Airway epithelial cell (primary cell): Measurements from ENCODE around the genes THOC6 and BICDL2.

GRCh38 chr16:2720909-2722061 is 1.3 kb upstream of the PRSS27 start:
- RAMPAGE, long total RNA: no peak

DNA sequence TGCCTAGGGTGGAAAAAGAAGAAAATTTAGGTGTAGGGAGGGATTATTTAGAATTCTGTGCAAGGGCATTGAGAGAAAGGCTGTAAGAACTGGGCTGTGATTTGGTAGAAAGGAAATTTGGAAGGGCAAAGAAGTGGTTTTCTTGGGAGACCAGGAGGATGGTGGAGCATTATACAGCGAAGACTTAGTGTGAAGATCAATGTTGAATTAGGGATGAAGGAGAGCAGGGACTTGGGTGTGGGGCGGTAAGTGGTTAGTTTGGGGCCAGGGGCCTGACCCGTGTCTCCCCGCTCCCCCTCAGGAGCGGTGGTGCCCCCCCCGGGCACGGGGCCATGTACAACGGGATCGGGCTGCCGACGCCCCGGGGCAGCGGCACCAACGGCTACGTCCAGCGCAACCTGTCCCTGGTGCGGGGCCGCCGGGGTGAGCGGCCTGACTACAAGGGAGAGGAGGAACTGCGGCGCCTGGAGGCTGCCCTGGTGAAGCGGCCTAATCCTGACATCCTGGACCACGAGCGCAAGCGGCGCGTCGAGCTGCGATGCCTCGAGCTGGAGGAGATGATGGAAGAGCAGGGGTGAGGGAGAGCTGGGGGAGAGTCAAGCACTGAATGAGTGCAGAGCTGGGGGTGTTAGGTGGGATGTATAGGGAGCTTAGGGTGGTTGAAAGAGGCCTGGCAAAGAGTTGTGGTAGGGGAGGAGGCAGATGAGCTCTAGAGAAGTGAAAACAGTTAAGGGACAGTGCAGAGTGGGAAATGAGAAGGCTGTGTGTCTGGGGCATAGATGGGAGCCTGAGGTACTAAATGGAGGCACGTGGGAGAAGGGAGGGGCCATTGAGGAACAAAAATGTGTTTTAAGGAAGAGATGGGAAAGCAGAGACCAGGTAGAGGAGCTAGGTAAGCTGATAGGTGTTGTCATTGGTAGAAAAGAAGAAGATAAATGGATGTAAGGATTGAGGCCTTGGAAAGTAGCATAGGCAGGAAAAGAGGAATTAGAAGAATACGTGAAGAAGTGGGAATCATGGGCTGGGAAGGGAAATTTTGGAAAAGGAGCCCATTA is 3.9 kb downstream of the SRRM2 start:
- RAMPAGE, long total RNA: no peak

- RAMPAGE, long total RNA: no peak
Observed at GRCh38 chr16:2763563-2764182, 11.2 kb downstream of the SRRM2 start.

- RAMPAGE, long total RNA: no peak
Observed at GRCh38 chr16:2764304-2765054, 12.0 kb downstream of the SRRM2 start.

DNA sequence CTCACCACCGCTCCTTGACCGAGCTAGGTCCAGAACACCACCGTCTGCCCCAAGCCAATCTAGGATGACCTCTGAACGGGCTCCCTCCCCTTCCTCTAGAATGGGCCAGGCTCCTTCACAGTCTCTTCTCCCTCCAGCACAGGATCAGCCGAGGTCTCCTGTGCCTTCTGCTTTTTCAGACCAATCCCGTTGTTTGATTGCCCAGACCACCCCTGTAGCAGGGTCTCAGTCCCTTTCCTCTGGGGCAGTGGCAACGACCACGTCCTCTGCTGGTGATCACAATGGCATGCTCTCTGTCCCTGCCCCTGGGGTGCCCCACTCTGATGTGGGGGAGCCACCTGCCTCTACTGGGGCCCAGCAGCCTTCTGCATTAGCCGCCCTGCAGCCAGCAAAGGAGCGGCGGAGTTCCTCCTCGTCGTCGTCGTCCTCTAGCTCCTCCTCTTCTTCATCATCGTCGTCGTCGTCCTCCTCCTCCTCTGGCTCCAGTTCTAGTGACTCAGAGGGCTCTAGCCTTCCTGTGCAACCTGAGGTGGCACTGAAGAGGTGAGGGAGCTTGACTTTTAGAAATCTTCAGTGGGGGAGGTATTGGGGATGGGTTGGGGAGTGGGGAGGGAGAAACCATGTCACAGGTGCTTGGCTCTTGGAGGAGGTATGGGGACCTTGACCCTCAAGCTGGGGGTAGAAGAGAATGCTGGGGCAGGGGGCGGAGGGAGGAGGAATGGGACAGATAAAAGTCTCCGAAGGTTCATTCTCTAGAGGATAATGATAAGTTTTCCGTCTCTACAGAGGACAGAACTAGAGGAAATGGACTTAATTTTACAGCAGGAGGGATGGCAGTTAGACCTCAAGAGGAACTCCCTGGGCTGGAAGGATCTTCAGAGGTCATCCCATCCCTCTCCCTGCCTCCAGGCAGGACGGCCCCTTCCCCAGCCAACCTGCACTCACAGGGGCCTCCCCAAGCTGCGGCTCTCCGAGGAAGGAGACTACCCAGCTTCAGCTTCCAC is 9.1 kb downstream of the ELOB start:
- RAMPAGE, long total RNA: no peak

- RAMPAGE, long total RNA: no peak
Observed at GRCh38 chr16:2904725-2905848, 6.6 kb upstream of the FLYWCH1 start.

DNA sequence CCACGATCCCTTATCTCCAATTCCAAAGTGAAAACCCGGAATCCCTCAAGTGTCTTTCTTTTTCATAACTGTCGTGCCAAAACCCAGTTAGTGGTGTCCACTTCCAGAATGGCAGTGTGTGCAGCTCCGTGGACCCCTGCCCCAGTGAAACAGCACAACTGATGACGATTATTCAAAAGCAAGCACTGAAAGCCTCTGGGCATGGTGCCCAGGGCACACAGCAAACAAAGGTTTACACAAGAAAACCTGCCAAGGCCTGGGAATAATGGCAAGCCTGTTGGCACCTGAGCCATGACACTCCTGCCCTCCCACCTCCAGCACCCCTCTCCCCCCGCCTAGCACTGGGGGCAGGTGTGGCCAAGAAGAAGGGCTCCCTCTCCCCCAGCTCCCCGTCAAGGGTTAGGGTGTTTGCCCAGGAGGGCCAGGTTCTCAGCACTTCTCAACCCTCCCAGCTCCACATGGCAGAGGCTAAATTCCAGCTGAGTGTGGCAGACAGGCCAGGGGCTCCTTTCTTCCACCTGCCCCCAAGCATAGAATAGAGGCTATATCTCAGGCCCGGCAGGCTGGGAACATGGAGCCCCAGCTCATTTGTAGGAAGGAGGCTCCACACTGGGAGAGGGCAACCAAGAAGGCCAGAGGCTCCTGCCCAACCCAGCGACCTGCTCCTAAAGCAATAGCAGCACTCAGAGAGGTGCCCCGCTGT is 2.7 kb downstream of the PKMYT1 start:
- RAMPAGE, long total RNA: no peak

DNA sequence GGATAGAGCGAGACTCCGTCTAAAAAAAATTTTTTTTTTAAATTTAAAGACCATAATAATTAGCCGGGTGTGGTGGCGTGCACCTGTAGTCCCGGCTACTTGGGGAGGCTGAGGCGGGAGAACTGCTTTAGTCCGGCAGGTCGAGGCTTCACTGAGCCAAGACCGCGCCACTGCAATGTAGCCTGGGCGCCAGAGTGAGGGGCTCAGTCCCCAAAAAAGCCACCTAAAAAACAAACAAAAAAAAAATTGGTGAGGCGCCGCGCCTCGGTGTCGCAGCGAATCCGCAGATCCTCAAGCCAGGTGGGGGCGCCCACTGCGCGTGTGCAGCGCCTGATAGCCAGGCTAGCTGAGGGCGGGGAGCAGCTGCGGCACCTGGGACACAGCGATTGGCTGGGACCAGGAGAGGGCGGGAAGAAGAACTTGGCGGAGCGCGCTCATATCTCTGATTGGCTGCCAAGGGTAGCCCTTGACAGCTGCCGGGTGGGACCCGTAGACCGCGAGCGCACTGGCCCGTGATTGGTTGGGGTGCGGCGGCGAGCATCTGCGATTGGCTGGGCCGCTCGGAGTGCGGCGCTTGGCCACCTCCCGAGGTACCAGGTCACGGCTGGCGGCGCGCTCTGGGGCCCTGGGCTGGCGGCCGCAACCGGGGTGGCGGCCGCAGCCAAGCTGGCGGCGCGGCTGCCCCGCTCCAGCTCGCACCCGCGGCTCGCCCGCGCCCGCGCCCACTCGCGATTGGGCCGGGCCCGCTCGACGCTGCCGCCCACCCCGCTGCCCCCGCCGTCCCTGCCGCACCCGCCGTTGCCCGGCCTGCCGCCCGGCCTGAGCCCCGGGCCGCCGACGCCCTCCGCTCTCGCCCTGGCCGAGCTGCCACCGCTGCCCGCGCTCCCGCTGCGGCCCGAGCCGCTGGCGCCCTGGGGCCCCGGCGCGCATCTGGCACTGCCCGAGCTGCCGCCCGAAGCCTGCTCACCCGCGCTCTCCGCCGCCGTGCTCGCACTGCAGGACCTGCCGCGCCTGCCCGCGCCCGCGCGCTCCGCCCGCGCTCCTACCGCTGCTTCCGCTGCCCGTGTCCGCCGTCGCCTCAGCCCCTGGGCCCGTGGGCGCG is 8.8 kb upstream of the CLDN9 start:
- RAMPAGE, long total RNA: no peak

DNA sequence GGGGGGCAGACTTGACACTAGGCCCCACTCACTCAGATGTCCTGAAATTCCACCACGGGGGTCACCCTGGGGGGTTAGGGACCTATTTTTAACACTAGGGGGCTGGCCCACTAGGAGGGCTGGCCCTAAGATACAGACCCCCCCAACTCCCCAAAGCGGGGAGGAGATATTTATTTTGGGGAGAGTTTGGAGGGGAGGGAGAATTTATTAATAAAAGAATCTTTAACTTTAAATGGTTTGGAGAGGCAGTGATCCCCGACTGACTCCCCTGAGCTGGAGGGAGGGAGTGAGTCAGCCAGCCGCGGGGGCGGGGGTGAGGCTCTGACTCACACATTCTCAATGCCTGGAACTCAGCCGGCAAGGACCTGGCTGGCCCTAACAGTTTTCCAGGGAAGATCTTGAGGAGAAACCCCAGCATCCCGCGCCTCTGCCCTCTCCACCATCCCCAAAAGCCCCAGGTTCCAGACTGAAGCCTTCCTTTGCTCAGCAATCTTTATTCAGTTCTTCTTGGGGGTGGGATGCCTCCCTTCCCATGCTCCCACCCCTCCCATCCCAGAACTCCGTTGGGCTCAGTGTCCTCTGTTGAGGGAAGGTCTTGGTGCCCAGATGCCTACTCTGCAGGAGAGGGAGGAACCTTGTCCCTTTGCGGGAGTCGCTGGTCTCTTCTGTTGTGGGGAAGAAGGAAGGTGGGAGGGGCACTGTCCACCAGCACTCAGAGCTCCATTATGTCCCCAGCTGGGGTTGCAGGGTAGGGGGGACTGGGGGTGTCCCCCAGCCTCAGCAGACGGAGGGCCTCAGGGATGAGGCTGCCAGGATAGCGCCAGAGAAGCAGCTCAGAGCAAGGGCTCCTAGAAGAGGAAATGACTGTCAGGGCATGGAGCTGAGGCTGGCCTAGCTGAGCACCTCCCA is 1.3 kb downstream of the HCFC1R1 start:
- RAMPAGE, long total RNA: no peak

DNA sequence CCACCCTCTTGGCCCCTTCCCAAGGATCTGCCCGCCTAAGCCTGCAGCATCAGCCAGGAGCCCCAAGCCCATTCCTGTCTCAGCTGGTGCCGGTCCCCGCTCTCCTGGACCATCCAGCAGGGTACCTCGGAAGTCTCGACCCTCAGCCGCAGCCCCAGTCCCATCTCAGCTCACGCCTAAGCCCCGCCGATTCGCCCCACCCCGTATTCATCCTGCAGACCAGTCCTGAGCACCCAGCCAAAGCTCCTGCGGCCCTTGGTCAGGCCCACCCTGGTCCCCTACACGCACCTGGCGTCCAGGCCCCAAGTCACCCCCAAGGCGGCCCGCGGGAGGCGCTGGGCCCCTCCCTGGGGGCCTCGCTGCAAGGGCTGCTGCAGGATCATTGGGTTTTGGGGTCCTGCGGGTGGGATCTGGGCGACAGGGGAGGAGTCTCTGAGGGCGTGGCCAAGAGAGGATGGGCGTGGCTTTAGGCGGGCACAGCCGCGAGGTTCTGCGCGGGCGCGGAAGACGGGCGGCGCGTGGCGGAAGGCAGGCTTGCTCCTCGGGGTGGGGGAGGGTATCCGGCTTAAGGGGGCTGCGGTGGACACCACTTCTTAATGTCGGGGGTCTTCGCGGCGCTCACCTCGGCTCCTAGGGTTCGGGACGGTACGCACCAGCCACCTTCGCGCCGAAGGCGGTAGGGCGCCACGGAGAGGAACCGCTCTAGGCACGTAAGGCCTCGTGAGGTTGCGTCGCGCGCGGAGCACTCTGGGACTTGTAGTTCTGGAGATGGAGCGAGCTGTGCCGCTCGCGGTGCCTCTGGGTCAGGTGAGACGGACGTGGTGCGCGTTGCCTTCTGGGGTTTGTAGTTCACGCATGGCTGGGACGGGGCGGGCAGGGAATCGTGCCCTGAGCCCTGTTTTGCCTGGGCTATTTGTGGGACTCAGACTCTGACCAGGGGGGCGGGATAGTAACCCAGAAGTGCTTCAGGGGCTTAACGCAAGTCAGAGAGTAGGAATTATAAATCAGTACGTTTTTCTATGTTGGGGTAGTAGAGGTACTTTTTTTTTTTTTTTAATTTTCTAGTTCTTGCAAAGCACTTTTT is at the start of gene THOC6:
THOC6 (plus strand) TSS at position 477 of the 1,084 bp plus-strand sequence.
- RAMPAGE, long total RNA: start-site peak on the minus strand centred at position 379 of the sequence, 155 bp wide, 1,039 and 488 reads in 2 replicates; start-site peak on the minus strand centred at position 707 of the sequence, 43 bp wide, 83 and 25 reads in 2 replicates

DNA sequence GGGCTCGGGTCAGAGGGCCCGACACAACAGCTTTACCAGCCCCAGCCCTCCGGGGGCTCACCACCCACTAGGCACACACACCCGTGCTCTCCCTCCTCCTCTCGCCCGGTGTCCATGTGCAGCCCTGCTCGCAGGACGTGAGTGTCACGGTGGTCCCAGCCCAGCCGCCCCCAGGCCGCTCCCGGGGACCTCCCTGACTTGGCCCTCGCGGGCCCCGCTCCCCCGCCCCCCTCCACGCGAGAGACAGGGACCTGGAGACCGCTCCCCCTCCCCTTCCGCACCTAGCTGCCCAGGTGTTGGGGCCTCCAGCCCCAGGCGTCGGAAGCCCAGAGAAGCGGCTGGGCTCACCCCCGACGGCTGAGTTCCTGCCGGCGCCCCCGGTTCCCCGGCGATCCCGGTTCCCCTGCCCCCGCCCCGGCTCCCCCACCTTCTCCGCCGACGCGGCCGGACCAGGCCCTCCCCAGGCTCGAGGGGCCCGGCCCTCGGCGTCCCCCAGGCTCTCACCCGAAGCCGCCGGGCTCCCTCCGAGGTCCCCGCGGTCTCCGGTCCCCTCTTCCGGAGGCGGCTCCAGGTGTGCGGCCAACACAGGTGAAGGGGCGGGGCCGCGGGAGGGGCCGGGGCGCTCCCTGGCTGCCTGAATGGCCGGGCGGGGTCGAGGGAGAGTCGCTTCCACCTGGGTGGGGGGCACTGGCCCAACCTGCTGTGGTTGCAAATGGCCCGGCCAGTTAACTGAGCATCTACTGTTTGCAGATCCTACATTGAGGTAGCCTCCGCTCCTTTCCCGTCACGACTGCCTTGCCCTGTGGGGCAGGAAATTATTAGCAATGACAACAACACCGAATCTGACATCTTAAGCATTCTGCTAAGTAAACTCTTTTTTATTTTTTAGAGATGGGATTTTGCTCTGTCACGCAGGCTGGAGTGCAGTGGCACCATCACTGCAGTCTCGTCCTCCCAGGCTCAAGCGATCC is at the start of gene BICDL2:
BICDL2 (minus strand) TSS at position 555 of the 971 bp plus-strand sequence.
- RAMPAGE, long total RNA: no peak

GRCh38 chr16:3086367-3086805 is 12.7 kb downstream of the ZSCAN10 start:
- RAMPAGE, long total RNA: no peak

GRCh38 chr16:3101998-3102503 is 3.0 kb upstream of the ZSCAN10 start:
- RAMPAGE, long total RNA: no peak

DNA sequence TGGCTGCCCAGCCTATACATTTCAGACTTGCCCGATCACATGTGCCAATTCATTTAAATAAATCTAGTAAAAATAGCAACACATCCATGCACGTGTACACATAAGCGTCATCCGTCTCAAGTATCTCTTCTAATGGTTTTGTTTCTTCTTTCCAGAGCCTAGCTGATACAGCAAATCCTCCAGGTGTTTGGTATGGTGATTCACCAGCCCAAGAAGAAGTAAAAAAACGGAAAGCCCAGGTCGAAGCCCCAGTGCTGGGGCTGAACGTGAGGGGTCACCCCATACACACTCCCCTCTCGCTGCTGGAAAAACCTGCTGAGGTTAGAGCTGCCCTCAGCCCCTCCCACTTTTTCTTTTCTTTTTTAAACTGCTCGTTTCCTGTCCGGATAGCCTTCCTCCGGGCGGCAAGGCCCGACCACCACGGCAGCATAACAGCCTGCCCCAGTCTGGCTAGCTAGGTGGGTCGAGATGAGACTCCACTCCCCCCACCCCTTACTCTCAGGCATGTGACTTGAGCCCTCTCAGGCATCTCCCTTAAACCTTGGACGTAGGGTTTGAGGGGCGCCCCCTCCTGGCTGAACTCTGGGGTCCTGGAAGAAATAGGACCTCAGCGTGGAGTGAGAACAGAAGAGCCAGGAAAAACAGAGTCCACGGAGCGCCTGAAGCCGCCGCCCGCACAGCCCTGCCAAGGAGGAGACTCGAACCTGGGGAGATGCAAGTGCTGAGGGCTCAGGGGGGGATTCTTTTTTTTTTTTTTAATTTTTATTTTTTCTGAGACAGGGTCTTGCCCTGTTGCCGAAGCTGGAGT is 39.3 kb downstream of the ZNF213 start:
- RAMPAGE, long total RNA: no peak

GRCh38 chr16:3187862-3188695 is 46.9 kb downstream of the ZNF200 start:
- RAMPAGE, long total RNA: start-site peak on the plus strand at chr16:3188204-3188211, 19 and 20 reads in 2 replicates

GRCh38 chr16:3402072-3402322 is 982 bp downstream of the ZNF174 start:
- RAMPAGE, long total RNA: no peak

- RAMPAGE, long total RNA: no peak
Observed at GRCh38 chr16:3458944-3459477, 15.5 kb downstream of the NAA60 start.

DNA sequence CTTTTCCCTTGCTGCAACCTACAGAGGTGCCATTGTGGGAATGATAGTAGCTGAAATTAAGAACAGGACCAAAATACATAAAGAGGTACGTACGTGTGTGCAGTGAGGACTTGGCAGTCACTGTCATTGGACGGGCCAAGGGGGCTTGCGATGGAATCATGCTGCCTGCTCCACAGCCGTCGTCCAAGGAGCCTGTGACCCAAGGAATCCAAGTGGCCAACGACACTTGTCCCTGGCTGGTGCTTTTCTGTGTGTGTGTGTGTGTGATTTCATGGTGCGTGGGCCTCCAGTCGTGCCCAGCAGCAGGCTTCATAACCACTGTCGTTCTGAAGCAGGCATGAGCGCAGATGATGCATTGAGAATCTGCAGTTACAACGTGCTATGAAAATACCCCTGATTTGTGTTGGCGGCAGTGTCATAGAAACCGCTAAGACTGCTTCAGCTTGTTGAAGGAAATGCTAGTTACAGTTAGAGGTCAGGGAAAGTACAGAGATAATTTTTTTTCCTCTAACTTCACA is 15.7 kb downstream of the C16orf90 start:
- RAMPAGE, long total RNA: no peak

DNA sequence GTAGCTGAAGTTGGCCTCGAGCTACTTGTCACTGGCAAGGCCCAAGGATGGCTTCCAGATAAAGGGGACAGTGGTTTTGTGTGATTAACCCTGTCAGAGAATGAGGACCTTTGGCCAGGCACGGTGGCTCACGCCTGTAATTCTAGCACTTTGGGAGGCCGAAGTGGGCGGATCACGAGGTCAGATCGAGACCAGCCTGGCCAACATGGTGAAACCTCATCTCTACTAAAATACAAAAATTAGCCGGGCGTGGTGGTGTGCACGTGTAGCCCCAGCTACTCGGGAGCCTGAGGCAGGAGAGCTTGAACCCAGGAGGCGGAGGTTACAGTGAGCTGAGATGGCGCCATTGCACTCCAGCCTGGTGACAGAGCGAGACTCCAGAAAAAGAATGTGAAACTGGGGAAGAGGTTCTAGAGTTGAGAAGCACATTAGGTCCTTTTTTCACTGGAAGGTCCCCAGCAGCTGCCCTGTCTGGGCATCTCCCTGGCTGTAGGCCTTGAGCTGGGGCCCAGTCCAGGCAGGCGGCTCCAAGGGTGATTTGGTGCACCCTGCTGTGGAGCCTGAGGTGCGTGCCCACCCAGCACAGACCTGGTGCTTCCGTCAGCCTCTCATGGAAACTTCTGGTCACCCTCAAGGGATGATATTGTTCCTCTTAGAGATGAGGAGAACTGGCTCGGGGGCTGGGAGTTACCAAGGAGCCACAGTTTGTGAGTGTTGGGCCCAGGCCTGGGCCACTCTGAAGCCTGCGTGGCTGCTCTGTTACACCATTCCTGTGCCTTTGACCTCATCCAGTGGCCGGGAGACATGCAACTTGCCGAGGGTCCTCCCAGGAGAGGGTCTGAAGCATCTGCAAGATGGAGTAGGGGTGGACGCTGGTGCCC is 8.0 kb downstream of the C16orf90 start:
- RAMPAGE, long total RNA: no peak

DNA sequence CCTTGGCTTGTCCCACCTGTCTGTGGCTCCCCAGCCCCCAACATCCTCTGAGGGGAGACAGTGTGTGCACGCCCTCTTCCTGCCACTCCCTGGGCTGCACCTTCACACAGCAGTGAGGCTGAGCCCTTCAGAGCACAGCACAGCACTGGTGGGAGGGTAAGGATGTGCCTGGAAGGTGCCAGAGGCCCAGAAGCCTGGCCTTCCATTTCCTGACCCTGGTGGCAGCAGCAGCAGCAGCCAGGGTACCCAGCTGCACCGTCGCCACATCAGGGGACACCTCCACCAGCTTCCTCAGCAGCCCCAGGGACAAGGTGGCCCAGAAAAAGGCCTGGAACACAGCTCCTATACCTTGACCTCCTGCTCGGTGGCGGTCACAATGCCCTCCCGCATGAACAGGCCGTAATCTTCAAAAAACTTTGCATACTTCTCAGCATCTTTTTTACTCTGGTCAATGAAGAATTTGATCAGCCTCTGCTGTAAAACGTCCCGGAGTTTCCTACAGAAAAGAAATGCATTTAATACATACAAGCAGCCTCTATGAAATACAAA is 11.2 kb downstream of the DNASE1 start:
- RAMPAGE, long total RNA: no peak